Breast epithelium (tissue), 2 donors: Measurements from ENCODE around the gene ERCC8.

GRCh38 chr5:60821104-60821684 lies 22.9 kb downstream of the ELOVL7 start:
- PRO-cap: no peak
- RAMPAGE, long total RNA, 2 experiments: no peak in any of the 2 experiments

- PRO-cap: bidirectional peak, plus-strand start at chr5:60945135, minus-strand start at chr5:60945070
- RAMPAGE, long total RNA, 2 experiments: start-site peak on the plus strand in 2 of 2 experiments, at chr5:60945160-60945229 at its widest, 96 to 421 reads per replicate; start-site peak on the minus strand in 2 of 2 experiments, at chr5:60945040-60945064 at its widest, 56 to 193 reads per replicate
Observed at GRCh38 chr5:60944889-60945300, at the start of gene ERCC8. ERCC8 (minus strand) TSS chr5:60945070.

GRCh38 chr5:61069734-61070048 lies 92.6 kb downstream of the SMIM15 start:
- PRO-cap: no peak
- RAMPAGE, long total RNA, 2 experiments: no peak in any of the 2 experiments

- PRO-cap: no peak
- RAMPAGE, long total RNA, 2 experiments: no peak in any of the 2 experiments
Observed at GRCh38 chr5:61312422-61312970, 19.6 kb upstream of the ZSWIM6 start.

- PRO-cap: no peak
- RAMPAGE, long total RNA, 2 experiments: no peak in any of the 2 experiments
Observed at GRCh38 chr5:61319223-61320253, 12.5 kb upstream of the ZSWIM6 start.

DNA sequence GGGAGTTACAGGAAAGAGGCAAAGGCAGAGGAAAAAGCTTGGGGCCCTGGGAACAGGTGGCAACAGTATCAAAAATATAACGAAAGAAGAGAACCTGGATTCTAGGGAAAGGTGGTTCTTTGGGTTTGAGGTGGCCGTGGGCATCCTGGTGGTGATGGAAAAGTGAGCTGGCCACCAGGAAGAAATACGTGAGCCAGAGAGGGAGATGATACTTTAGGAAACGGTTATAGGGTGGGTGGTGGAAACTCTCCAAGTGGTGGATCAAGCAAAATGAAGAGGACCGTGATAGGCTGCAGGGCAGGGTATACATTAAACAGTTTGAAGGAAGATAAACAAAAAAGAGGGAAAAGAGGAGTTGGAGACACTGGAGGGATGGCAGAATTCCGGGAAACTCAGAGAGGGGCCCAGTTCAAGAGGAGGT lies 2.7 kb upstream of the ZSWIM6 start:
- PRO-cap: no peak
- RAMPAGE, long total RNA, 2 experiments: no peak in any of the 2 experiments

DNA sequence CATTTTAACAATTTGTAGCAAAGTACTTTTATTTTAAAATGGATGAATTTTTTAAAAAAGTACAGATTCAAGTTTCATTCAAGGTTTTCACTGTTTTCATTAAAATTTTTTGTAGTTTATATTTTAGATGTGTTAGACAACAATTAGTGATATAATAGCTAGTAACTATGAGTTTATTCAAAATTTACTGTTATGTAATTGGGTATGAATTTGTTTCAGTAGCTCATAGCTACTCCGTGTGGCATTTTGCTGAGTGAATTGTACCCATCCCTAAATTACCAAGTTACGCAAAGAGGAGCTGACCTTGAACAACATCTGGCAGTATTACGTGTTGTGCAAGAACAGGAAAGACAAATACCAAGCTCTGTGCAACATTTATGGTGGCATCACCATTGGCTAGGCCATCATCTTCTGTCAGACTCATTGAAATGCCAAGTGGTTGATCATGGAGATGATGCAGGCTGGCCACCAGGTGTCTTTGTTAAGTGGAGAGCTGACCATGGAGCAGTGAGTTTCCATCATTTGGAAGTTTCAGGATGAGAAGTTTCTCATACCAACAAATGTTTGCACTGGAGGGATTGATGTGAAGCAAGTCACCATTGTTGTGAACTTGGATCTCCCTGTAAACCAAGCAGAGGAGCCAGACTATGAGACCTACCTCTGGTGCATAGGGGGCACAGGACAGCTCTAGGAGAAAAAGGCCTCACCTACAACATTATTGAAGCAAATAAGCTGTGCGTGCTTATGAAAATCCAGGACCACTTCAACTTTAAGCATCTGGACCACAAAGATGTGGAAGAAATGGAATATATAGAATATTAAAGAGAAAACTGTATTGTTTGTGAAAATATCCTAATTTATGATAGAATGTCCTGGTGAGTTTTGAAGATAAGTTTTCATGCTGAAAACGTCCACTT lies 15.1 kb downstream of the ZSWIM6 start:
- PRO-cap: no peak
- RAMPAGE, long total RNA, 2 experiments: no peak in any of the 2 experiments

DNA sequence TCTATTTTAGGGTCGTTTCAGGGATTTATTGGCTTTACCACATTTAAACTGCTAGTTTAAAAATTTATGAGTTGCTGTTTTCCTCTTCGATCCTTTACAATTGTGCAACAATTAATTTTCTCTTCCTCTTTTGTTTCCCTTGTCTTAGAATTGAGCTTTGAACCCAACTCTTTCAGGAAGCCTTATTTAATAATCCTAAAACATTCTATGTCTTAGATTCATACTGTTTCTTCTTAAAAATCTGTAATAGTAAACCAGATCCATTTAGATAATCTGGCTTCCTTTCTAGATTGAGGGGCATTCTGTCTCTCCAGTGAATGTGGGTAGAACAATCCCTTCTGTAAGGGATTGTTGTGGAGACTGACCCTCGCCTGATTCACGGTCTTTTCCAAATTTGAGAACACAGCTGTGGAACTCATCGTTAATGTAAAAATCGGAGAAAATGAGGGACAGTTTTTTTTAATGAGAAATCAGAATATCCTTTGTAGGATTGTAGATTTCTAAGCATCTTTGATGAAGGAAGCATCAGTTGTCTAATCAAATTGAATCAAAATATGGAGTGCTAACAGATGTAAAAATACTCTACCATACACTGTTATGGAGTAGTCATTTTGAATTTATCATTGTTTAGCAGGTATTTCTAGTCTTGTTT lies 16.6 kb downstream of the ZSWIM6 start:
- PRO-cap: no peak
- RAMPAGE, long total RNA, 2 experiments: no peak in any of the 2 experiments

- PRO-cap: no peak
- RAMPAGE, long total RNA, 2 experiments: no peak in any of the 2 experiments
Observed at GRCh38 chr5:61423939-61424553, 92.0 kb downstream of the ZSWIM6 start.

DNA sequence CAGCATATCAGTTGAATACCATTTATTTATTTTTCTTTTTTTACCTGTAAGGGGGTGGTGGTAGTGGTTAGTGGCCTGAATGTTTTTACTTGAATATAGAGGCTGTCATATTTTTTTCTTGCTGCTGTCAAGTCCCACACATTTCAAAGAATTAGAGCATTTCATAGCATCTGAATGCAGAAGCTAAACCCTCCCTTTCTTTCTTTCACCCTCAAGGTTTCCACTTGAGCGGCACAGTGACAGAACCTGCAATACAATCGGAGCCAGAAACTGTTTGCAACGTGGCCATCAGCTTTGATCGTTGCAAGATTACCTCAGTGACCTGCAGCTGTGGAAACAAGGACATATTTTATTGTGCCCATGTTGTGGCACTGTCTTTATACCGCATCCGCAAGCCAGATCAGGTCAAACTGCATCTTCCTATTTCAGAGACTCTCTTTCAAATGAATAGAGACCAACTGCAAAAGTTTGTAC lies 140.4 kb downstream of the ZSWIM6 start:
- PRO-cap: no peak
- RAMPAGE, long total RNA, 2 experiments: no peak in any of the 2 experiments

GRCh38 chr5:62387691-62388987 lies 15.6 kb downstream of the DIMT1 start:
- PRO-cap: no peak
- RAMPAGE, long total RNA, 2 experiments: no peak in any of the 2 experiments

DNA sequence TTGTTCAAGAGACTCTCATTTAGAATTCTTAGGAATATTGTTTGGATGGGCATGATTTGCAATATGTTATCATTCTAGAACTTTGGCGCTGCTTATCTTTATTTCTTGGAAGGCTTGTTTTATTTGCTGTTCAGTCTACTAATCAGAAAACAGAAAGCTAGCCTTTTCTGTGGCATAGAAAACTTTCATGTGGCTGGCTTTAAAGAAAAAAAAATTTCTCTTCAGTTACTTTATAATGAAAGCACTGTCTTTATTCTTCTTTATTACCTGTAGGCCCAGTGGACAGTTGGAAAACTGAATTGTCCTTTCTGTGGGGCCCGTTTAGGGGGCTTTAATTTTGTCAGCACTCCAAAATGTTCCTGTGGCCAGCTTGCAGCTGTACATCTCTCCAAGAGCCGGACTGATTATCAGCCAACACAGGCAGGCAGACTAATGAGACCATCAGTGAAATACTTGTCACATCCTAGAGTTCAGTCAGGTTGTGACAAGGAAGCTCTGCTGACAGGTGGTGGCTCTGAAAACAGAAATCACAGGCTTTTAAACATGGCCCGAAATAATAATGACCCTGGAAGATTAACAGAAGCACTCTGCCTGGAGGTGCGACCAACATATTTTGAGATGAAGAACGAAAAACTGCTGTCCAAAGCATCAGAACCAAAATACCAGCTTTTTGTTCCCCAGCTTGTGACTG lies 47.8 kb downstream of the RNF180 start:
- PRO-cap: no peak
- RAMPAGE, long total RNA, 2 experiments: no peak in any of the 2 experiments

GRCh38 chr5:64331752-64332307 lies 166.2 kb downstream of the RNF180 start:
- PRO-cap: no peak
- RAMPAGE, long total RNA, 2 experiments: no peak in any of the 2 experiments

GRCh38 chr5:64690918-64691442 lies 677 bp downstream of the SHISAL2B start:
- PRO-cap: no peak
- RAMPAGE, long total RNA, 2 experiments: no peak in any of the 2 experiments

- PRO-cap: no peak
- RAMPAGE, long total RNA, 2 experiments: no peak in any of the 2 experiments
Observed at GRCh38 chr5:64730889-64731313, 37.6 kb downstream of the SREK1IP1 start.

- PRO-cap: no peak
- RAMPAGE, long total RNA, 2 experiments: no peak in any of the 2 experiments
Observed at GRCh38 chr5:64767928-64768314, 570 bp downstream of the SREK1IP1 start.

DNA sequence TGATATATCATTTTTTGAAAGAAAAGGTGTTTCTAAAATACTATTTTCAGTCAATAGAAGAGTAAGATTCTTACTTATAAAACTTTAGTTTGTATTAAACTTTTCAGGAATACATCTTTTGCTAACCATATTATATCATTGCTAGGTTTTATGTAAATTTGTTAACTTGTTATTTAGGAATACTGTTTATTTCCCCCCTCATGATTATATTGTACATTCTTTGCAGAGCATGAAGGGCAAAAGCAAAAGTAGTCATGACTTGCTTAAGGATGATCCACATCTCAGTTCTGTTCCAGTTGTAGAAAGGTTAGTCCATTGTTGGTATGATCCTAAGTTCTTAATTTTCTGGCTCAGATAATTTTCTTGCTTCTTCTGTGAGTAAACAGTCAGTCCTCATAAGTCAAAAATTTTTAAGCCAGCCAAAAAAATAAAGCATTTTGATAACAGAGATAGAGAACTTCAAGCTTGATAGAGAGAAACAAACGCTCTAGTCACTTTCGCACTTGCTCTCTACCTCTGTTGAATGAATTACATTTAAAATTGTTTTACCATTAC lies 31.4 kb downstream of the CWC27 start:
- PRO-cap: no peak
- RAMPAGE, long total RNA, 2 experiments: no peak in any of the 2 experiments

GRCh38 chr5:64838303-64838795 lies 69.6 kb downstream of the CWC27 start:
- PRO-cap: no peak
- RAMPAGE, long total RNA, 2 experiments: no peak in any of the 2 experiments

- PRO-cap: no peak
- RAMPAGE, long total RNA, 2 experiments: no peak in any of the 2 experiments
Observed at GRCh38 chr5:65027280-65027591, 258.5 kb downstream of the CWC27 start.

DNA sequence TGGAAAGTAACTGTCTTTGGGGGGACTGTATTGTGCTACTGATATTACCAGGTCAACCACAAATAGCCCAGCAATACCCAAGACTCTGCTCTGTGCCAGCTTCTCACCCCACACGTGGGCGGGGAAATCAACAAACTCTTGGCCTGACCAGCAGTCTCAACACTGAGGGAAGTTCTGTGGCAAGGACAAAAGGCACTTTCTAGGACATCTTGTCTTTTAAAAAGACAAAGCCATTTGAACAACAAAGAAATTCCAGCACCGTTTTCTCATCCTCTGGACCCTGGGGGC lies 297.7 kb downstream of the CWC27 start:
- PRO-cap: no peak
- RAMPAGE, long total RNA, 2 experiments: no peak in any of the 2 experiments